OCI-LY7 (cell line): ENCODE data around the gene MTA2.

- PRO-cap = no peak
- RAMPAGE, long total RNA = no peak
These were observed 35.5 kb upstream of the MYRF start for GRCh38 chr11:61716775-61717473.

DNA sequence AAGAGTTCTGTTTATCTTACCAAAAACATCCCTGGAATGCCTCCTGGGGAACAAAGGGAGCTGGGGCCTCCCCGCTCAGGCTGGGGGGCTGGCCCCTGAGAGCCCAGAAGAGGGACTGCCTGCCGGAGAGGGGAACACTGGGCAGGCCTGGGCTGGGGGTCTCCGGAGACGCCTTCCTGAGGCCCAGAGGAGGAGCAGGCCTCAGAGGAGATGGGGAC is 17.2 kb downstream of the MYRF start:
- PRO-cap = no peak
- RAMPAGE, long total RNA = no peak

DNA sequence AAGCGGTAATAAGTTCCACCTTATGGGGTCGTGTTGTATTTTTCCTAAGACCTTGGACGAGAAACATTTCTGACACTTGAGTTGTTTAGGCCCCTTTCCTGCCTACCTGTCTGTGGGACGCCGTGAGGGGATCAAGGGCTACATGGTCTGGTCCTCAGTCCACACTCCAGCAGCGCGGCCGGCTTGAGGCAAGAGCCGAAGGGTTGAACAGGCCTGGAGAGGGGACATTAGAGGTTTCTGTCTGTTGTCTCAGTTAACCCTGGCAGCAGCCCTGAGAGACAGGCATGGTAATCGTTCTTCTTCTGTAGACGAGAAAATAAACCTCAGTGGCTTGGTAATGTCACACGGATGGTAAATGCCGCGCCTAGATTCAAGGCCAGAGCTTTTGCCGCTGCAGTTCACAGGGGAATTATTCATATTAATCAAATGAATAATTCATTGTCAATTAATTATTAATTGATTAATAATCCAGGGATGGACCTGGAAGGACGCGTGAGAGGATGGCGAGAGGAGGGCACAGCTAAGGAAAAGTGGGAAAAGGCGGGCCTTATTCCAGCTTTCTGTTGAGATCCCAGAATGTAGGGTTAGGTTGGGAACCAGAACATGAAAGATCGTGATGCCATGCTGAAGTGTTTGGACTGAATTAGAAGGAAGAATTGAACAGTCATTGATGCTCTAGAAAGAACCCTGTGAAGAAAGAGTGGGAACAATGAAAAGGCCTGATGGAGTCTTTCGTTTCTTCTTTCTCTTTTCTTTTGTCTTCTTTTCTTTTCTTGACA is 684 bp downstream of the FEN1 start:
- PRO-cap = no peak
- RAMPAGE, long total RNA = no peak

DNA sequence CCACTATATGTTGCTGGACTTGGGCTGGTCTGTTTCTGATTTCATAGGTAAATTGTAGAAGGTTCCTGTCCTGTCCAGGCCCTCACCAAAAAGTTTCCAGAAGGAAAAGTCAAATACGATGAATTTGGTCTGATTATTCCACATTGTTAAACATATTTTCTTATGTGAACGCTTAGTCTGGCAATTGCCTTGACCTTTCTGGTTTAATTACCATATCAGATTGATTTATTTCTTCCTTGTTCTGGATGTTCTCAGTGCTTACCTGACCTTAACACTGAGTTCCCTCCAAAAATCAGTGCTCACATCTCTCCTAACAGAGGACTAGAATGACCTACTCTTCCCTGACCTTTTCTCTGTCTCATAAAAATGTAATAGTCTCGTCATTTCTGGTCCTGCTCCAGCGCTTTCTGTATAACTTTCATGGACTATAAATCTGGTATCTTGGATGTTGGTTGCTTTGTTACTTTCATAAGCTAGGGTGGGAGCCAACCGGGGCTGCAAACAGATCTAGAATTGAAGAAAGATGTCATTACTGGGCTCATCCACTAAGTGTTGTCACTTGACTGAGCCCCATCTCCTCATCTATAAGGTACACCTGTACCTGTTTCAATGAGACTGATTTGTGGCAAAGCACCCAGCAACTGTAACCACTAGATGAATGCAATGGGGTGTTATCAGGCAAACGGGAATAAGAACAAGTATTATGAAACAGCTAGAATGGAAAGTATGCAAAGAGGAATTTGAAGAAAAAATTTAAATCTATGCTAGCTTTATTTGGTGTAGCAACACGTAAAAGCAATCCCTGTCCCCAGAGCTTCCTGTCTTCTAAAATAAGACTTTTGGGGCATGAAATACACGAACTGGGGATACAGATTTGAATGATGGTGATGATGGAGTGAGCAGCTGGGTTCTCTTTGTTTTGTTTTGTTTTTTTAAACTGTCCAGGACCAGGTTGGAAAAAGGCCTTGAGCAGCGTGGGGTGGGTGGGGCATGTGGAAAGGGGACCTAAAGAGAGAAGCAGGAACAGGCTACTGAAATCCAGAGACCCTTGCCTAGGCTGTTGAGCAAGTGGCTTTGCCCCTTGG is 2.4 kb downstream of the FADS2 start:
- PRO-cap = no peak
- RAMPAGE, long total RNA = no peak

DNA sequence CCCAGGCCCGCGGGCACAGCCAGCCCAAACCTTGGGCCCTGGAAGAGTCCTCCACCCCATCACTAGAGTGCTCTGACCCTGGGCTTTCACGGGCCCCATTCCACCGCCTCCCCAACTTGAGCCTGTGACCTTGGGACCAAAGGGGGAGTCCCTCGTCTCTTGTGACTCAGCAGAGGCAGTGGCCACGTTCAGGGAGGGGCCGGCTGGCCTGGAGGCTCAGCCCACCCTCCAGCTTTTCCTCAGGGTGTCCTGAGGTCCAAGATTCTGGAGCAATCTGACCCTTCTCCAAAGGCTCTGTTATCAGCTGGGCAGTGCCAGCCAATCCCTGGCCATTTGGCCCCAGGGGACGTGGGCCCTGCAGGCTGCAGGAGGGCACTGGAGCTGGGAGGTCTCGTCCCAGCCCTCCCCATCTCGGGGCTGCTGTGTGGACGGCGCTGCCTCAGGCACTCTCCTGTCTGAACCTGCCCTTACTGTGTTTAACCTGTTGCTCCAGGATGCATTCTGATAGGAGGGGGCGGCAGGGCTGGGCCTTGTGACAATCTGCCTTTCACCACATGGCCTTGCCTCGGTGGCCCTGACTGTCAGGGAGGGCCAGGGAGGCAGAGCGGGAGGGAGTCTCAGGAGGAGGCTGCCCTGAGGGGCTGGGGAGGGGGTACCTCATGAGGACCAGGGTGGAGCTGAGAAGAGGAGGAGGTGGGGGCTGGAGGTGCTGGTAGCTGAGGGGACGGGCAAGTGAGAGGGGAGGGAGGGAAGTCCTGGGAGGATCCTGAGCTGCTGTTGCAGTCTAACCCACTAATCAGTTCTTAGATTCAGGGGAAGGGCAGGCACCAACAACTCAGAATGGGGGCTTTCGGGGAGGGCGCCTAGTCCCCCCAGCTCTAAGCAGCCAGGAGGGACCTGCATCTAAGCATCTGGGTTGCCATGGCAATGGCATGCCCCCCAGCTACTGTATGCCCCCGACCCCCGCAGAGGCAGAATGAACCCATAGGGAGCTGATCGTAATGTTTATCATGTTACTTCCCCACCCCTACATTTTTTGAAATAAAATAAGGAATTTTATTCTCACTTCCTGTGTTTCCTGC is 24.7 kb downstream of the FADS3 start:
- PRO-cap = no peak
- RAMPAGE, long total RNA = no peak

- PRO-cap = no peak
- RAMPAGE, long total RNA = no peak
These were observed 8.5 kb downstream of the RAB3IL1 start for GRCh38 chr11:61908773-61909388.

- PRO-cap = no peak
- RAMPAGE, long total RNA = no peak
These were observed 5.2 kb downstream of the FTH1 start for GRCh38 chr11:61962405-61962554.

DNA sequence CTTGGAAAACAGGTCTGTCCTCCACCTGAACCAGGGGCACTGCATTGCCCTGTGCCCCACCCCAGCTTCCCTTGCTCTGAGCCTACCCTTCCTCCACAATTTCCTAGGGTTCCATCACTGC is 4.7 kb downstream of the FTH1 start:
- PRO-cap = no peak
- RAMPAGE, long total RNA = no peak

DNA sequence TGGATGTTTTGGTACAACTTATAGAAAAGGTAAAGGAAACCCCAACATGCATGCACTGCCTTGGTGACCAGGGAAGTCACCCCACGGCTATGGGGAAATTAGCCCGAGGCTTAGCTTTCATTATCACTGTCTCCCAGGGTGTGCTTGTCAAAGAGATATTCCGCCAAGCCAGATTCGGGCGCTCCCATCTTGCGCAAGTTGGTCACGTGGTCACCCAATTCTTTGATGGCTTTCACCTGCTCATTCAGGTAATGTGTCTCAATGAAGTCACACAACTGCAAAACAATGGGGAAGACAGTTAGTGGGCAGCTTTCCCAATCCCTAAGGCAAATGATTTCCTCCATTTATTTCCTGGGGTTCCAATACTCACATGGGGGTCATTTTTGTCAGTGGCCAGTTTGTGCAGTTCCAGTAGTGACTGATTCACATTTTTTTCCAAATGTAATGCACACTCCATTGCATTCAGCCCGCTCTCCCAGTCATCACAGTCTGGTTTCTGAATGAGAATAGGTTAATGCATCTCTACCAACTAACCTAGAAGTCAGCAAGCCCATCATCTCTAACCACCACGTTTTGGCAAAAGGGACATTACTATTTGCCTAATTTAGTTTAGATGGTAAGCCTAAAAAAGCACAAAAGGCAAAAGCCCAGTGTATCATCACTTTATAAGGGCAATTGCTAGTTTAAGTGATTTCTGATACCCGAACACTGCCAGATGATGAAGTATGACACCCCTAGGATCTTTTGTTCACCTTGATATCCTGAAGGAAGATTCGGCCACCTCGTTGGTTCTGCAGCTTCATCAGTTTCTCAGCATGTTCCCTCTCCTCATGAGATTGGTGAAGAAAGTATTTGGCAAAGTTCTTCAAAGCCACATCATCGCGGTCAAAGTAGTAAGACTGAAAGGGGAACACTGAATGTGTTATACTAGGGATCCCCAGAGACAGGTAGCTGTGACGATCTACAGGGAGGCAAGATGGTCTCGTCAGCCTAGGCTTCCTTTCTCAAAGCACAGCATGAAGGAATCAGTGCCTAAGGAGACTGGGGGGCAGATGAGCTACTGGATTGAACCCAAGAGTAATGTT is 2.5 kb downstream of the FTH1 start:
- PRO-cap = no peak
- RAMPAGE, long total RNA = no peak

DNA sequence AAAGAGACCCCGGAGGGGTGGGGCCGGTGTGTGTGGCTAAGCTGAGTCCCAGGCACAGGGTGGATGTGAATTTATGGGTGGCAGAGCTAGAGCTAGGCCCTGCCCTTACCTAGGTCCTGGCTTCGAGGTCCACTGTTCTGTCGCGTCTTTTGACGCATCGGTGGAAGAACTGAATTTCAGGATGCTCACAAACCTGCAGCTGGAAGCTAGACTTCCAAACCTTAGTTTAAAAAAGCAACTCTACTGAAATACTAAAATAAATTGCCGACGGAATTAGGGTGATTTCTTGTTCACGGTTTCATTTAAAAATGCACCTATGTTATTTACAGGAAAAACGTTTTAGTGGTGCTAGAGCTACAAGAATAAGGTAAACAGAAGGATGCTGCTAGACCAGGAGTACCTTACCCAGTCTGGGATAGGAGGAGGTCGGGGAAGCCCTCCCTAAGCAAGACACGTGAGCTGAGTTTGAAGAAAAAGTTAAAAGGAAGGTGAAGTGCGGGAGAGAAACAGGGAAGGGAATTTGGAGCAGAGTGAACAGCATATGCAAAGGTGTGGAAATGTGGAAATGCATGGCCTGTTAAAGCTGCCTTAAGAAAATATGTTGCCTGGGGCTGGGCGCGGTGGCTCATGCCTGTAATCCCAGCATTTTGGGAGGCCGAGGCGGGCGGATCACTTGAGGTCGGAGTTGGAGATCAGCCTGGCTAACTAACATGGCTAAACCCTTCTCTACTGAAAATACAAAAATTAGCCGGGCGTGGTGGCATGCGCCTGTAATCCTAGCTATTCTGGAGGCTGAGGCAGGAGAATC is 1.4 kb upstream of the FTH1 start:
- PRO-cap = no peak
- RAMPAGE, long total RNA = no peak

- PRO-cap = no peak
- RAMPAGE, long total RNA = no peak
These were observed 77.4 kb upstream of the FTH1 start for GRCh38 chr11:62044953-62045152.

GRCh38 chr11:62422161-62422473 is 3.3 kb downstream of the SCGB1A1 start:
- PRO-cap = no peak
- RAMPAGE, long total RNA = no peak

DNA sequence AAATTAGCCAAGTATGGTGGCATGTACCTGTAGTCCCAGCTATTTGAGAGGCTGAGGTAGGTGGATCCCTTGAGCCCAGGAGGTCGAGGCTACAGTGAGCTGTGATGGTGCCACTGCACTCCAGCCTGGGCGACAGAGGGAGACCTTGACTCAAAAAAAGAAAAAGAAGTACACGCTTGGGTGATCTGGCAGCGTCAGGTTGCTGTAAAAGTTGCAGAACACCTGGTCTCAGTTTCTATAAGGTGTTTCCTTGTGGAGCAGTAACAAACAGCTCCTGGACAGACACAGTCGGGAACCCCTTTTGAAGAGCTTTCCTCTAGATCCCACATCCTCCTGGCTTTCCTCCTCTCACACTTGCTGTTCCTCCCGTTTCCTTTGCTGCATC is 45.8 kb downstream of the SCGB1A1 start:
- PRO-cap = no peak
- RAMPAGE, long total RNA = no peak

- PRO-cap = no peak
- RAMPAGE, long total RNA = no peak
These were observed 12.9 kb downstream of the AHNAK start for GRCh38 chr11:62533618-62534244.

DNA sequence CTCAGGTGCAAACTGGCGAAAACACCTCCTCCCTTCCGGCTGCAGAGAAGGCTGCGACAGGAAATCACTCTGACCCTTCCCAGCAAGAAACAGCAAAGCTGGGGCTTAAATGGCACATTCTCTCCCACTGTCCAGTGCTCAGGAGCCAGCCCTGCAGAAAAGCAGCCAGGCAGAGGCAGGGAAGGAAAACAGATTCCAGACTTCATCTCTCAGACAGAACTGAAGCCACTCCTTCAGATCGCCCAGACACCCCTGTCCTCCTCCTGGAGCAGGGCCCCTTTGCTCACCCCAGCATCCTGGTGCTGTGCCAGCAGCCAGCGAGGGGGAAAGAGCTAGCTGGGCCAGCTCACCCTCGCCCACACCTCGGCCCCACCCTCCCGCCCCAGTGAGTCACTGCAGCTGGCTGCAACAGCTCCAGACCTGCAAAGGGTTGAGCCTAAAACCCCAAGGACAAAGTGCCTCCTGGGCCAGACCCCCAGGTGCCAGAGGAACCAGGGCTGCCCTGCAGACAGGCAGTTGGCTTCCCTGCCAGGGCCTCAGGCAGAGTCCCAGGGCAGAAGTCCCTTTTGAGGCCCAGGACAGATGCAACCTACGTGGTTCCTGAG is 7.4 kb downstream of the AHNAK start:
- PRO-cap = no peak
- RAMPAGE, long total RNA = no peak

DNA sequence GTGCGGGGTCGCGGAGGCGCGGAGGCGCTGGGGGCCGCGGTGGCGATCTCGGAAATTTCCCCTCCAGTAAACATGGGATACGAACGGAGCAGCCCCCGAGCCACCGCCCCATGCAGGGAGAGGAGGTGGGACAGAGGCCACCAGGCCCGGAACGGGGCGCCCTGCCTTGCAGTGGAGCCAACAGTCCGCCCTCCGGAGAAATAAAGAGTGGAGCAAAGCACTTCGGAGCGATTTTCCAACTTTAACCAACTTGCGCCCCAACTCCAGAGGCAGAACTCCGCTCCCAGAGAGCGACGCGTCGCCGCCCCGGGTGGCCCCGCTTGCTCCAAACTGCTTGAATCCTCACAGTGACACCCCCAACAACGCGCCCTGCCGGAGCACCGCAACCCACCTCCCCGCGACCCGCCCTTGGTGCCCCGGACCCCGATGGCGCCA is 385 bp downstream of the AHNAK start:
- PRO-cap = no peak
- RAMPAGE, long total RNA = no peak

- PRO-cap = no peak
- RAMPAGE, long total RNA = no peak
These were observed 10.8 kb upstream of the AHNAK start for GRCh38 chr11:62557427-62557832.

DNA sequence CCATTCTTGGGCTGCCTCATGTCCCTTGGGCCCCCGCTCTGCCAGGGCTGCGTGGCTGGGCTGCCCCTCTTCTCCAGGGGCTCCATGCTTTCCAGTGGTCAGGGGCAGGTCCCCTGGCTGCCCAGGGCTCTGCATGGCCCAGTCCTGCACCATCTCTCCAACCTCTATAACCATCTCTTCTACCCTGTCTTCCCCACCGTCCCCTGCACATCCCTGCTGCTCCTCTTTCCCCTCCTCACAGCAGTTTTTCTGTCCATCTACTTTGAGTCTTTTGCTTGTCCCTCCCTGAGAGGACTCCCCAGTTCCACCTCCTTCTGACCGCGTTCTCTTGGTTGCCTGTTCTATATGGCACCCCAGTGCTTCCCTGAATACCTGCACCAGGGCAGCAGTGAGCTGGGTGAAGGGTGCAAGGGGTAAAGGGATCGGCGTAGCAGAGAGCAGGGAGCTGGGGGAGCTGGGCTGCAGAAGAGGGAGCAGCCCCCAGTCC is 1.8 kb upstream of the EEF1G start:
- PRO-cap = no peak
- RAMPAGE, long total RNA = no peak

- PRO-cap = no peak
- RAMPAGE, long total RNA = no peak
These were observed 3.6 kb downstream of the MTA2 start for GRCh38 chr11:62597728-62598833.

DNA sequence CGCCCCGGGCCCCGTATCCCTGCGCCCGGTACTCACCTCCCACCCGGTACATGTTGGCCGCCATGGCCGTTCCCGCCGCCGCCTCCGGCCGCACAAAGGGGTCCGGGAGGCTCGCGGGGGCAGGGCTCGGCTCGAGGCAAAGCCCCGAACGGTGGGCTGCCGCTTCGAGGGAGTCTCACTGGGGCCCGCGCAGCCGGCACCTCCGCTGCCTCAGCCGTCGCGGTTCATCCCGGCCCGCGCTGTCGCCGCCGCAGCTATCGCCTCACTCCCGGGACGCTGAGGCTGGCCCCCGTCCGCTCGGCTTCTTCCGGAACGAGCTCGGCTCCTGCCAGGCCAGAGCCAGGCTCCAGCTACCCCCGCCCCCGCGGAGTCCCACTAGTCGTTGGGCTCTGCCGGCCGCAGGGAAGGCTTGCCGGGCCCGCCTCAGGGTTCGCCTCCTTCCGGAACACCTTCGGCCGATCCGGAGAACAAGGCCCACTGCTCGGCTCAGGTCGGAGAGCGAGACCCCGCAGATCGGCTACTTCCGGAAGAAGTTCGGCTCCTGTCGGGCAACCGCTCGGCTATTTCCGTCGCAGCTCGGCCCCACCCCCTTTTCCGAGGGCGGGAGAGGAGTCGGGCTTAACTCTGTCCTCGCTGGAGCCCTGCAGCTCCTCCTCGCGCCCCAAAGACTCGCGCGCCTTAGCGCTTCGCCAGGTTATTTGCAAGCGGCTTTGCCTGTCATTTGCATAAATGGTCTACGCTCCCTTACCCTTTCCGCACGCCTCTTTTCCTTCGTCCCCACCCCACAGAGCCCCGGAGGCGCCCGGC is at the start of gene MTA2:
TSS of gene MTA2 (minus strand) at position 479 of the 807 bp plus-strand sequence.
- PRO-cap = bidirectional peak, plus-strand start at position 768 of the sequence, minus-strand start at position 278 of the sequence
- RAMPAGE, long total RNA = no peak